Diencephalon (tissue), 2 donors: ENCODE data around the gene GOLGA6L24.

DNA sequence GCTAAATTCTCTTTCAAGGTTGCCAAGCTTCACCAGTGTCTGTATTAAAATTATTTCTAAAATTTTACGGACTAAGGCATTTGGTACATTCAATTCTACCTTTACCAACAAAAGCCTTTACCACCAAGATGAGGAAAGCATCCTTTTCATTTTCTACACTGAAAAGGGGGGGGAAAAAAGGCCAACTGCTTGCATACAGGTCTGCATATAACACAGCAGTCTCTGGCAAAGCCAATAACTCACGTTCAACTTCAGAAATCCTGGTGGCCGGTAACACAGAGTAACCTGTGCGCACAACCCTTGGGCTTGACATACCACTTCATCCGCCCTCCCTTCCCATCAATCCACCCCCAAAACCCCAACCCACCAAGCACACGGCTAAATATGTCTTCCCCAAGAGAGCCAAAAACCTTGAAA, 1.1 kb downstream of the UBE3A start:
- RAMPAGE, long total RNA: no peak

GRCh38 chr15:25515965-25516188, 77.1 kb upstream of the UBE3A start:
- RAMPAGE, long total RNA: no peak

DNA sequence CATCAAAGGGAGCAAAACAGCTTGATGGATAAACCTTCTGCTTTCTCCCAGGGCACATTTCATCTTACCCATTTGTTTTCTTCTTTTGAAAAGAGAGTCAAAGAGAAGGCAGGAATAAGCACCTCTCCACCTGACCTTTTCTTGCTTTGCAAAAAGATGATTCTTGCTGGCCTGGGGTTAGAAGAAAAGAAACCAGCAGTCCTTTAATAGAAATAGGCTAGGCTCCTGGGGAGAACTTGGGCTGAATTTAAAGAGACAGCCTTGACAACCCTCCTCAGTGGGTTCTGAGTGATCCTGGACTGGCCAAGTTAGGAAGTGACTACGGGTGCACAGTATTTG, 92.4 kb upstream of the UBE3A start:
- RAMPAGE, long total RNA: no peak

- RAMPAGE, long total RNA: no peak
Observed at GRCh38 chr15:25568947-25569173, 130.0 kb upstream of the UBE3A start.

GRCh38 chr15:25718040-25718720, 144.9 kb downstream of the ATP10A start:
- RAMPAGE, long total RNA: no peak

- RAMPAGE, long total RNA: no peak
Observed at GRCh38 chr15:25853106-25853536, 10.0 kb downstream of the ATP10A start.

DNA sequence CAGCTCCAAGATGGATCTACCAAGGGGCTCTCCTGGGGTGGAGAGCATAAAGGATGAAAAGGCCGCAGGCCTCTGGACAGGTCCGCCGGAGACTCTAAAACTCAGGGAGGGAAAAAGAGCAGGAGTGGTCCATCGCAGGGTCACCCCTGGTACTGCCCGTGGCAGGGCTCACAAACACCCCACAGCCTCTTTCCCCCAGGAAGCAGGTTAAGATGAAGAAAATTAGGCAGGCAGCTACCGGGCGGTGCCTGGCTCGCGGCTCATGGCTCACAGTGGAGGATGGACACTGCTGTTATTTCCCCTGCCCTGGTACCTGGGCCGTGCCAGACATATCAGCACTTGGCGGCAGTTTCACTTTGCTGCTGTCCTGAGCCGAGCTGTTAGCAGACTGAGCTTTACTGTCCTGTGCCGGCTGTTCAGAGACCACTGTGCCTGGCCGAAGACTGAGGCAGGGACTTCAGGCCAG, 1.3 kb downstream of the ATP10A start:
- RAMPAGE, long total RNA: no peak

DNA sequence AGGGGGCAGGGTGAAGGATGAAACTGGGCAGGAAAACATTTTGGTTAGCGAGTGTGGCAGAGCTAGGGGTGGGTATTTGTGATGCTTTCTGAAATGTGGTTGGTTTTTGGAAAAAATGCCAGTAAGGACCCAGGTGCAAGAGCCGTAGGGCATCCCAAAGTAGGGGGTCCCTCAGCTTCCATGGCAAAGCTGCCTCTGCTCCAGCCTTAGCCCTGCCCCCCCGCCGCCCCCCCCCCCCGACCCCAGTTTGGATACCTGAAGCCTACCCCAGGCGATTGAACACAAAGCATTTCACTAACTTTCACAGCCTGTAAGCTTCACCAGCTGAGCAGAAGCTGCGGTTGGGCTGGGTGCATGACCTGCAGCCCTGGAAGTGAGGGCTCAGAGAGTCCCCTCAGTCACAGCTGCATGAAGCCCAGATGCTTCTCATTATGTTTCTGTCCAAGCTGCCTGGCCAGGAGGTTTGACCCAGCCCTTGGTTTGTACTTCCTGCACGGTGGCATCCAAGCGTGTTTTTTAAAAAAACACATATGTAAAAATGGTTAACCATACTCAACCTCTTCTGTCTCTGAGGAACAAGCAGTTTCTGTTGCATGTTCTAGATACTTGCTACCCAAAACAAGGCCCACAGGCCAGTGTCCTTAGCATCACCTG, 75.8 kb upstream of the ATP10A start:
- RAMPAGE, long total RNA: no peak

DNA sequence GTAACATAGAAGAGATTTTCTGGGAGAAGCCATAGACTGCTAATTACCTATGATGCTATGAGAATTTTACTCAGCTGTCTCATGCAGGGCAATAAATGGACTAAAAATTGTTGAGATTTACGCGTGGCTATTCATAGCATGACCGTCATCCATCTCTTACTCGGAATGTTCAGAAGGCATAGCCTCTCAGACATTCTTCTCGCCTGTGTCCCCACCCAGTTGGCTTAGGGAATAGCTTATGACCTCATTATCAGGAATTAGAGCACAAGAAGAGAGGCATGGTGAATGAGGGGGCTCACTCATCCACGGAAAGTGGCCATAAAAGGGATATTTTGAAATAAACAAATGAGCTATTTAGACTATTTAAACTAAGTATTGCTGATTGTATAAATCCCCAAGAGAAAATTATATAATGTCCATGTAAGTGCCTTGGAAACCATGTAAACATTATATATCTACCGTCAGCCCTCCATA, 108.0 kb upstream of the ATP10A start:
- RAMPAGE, long total RNA: no peak

- RAMPAGE, long total RNA: no peak
Observed at GRCh38 chr15:26790020-26790474, 17.2 kb upstream of the GABRB3 start.

DNA sequence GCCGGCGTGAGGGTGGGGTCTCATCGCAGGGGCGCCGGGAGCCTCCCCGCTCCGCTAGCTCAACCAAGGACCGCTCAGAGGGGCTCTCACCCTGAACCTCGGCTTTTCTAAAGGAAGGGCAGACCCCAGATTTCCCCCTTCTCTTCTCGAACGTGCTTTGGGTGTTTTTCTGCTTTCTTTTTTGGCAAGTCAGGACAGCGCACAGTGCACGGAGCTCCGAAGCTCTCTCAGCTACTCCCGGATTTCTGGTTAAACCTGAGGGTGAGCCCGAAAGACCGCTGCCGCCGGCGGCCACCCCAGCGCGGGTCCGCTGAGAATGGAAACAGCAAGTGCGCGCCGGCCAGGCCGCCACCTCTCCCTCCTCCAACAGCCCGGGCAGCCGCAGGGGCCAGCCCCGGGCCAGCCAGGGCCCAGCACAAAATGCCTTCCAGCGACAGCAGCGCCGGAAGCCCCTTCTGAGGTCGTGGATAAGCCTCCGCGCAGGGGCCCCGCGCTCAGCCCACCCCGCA, 8.1 kb upstream of the OCA2 start:
- RAMPAGE, long total RNA: no peak

- RAMPAGE, long total RNA: no peak
Observed at GRCh38 chr15:28160422-28161169, 61.5 kb upstream of the OCA2 start.

GRCh38 chr15:28220427-28220917, 101.5 kb downstream of the HERC2 start:
- RAMPAGE, long total RNA: no peak

DNA sequence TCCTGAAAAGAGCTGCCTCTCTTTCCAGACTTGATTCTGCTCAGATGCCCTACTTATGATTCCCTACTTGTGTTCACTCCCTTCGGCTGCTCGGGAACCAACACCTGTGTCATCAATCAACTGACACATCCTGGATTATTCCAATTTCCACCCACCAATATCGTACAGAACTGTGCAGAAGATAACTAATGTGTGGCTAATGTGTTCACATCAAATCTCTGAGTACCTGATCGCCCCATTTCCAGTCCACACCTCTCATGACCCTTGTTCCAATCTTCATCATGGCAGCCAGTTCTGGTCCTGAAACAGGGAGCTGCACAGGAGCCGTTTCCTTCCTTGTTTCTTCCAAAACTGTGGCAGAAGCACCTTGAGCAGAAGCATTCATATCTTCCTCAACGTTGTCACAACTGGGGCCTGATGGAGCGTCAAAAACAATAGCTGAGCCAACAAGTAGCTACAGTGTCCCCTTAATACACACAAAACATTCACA, 100.1 kb downstream of the HERC2 start:
- RAMPAGE, long total RNA: no peak

GRCh38 chr15:28246606-28246904, 75.4 kb downstream of the HERC2 start:
- RAMPAGE, long total RNA: no peak

DNA sequence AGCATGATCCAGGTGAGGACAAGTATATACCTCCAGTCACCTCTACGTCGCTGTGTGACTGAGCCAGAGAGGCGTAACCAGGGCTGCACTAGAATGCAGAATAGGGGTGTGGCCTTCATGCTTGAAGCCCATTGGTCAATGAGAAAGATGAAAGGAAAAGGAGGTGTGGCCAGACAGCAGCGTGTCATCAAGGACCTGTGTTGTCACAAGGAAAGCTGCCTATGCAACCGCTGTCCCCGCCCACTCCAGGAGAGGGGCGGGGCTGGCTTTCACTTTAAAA, at the start of gene GOLGA6L24:
TSS of gene GOLGA6L24 (minus strand) at position 60 of the 280 bp plus-strand sequence.
- RAMPAGE, long total RNA: no peak

DNA sequence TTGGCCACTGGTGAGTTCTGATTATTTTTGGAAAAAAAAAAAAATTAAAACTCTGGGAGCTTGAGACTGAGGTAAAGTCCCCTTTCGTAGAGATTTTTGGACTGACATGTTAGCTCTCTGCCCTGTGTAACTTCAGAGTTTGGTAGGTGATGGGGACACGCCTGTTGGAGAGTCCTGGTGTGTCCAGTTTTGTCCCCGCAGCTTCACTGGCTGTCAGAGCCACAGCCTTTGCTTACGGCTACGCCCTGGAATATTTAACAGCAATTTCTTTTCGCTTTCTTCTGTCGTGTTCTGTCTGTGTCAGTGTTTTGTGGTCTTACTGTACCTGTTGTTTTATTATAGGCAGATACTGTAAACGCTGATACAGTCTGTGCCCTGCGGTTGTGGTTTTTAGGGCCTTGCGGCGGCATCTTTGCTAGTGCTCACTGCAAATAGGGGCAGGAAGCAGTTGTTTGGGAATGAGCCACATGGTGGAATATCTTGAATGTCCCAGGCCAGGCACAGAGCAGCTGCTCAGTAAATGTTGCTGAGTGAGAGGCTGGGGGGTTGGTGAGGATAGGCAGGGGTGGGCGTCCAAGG, 62.7 kb downstream of the APBA2 start:
- RAMPAGE, long total RNA: no peak

- RAMPAGE, long total RNA: no peak
Observed at GRCh38 chr15:29270026-29271057, 720 bp upstream of the NSMCE3 start.

- RAMPAGE, long total RNA: no peak
Observed at GRCh38 chr15:29345489-29345918, 75.9 kb upstream of the NSMCE3 start.

DNA sequence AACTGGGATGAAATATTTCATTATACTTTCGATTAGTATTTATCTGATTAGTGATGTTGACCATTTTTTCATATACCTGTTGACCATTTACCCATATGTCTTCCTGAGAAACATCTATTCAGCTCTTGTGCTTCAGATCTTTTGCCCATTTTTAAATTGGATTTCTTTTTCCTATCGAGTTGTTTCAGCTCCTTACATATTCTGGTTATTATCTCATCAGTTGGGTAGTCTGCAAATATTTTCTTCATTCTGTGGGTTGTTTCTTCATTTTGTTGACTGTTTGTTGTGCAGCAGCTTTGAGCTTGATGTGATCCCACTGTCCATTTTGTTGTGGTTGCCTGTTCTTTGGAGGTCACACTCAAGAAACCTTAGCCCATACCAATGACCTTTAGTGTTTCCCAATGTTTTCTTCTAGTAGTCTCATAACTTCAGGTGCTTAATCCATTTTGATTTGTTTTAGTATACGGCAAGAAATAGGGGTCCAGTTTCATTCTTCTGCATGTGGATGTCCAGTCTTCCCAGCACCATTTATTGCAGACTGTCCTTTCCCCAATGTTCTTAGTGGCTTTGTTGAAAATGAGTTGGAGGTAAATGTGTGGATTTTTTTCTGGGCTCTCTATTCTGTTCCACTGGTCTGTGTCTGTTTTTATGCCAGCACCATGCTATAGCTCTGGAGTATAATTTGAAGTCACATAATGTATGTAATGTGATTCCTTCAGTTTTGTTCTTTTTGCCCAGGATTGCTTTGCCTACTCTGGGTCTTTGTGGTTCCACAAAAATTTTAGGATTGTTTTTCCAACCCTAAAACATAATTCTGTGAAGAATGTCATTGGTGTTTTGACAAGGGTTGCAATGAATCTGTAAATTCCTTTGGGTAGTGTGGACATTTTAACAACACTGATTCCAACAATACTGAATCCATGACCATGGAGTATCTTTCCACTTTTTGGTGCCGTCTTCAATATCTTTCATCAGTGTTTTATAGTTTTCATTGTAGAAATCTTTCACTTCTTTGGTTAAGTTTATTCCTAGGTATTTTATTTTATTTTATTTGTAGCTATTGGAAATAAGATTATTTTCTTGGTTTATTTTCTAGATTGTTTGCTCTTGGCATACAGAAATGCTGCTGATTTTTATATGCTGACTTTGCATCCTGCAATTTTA, 30.1 kb downstream of the TJP1 start:
- RAMPAGE, long total RNA: no peak